Psoas muscle (tissue), 2 donors: ENCODE data around the genes CMPK1 and FOXE3.

DNA sequence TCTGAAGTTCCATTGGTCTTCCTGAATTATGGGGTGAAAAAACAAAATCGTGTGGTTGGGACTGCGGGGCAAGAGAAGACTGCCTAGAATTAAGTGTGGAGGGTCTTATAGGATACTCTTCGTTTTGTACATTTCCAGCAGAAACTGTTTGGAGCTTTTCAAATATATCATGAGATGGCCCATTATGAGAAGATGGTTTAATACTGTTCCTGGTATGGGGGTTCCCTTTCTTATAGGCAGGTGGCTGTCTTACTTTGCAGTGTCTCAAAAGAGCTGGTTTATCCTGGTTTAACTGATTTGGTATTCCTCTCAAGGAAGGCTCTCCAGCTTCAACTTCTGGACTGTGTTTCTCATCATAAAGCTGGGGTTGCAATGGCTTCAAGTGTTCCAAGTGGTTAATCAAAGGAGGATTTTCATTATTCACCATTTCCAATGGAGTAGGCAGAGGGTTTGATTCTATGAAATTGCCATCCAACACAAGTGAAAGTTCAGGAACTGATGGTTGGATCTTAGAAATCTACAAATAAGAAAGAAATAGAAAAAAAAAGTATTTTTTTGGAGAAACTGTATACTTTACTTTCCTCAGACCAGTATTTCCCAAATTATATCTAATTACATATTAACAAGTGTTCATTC lies 33.1 kb downstream of the STIL start:
- PRO-cap, 2 experiments = no peak in any of the 2 experiments

DNA sequence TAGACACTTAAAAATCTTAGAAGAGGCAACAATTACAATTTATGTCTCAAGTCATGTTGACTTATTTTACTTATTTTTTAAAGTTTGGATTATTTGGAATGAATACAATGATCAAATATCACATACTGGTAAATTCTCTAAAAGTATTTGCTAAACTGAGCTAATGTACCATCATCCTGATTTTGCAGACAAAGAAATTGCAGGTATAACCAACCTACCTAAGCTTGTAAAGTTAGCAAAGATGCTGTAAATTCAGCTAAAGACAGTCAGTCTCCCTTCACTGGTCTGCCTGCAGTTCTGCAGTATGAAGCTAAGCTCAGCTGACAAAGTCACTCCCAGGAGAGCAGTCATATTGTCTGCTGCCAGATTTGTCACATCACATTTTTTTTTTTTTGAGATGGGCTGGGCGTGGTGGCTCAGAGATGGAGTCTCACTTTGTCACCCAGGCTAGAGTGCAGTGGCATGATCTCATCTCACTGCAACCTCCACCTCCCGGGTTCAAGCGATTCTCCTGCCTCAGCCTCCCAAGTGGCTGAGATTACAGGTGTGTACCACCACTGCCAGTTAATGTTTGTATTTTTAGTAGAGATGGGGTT lies 8.9 kb upstream of the CMPK1 start:
- PRO-cap, 2 experiments = no peak in any of the 2 experiments

DNA sequence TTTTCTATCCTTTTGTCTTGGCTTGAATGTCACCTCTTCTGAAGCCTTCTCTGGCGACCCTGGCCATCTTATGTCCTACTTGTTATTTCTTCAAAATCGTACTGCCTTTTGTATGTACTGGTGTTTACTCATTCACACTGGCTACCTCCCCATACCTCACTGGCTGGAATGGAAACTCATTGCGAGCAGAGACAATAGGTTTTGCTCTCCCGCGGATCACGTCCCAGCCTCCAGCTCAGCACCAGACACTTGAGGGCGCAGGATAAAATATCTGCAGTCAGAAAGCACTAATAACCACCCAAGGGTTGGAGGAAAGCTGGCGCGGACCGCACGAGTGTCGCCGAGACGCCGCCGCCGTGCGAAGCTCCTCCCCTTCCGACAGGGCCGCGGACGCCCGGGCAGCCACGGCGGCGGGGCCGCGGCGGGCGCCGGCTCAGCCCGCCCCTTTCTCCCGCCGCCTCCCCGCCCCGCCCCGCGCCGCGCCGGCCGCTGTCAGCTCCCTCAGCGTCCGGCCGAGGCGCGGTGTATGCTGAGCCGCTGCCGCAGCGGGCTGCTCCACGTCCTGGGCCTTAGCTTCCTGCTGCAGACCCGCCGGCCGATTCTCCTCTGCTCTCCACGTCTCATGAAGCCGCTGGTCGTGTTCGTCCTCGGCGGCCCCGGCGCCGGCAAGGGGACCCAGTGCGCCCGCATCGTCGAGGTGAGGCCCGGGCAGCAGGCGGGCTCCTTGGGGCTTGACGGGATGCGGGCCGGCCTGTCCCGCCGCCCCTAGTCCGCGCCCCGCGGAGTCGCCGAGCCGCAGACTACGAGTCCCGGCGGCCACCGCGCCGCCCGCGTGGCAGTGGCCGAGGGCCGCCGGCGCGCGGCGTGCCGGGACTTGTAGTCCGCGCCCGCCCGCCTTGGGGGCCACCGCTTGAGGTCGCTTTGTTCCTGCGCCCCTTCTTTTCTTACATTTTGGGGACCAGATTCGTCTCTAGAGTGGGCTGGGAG lies at the start of gene CMPK1:
CMPK1 (plus strand) TSS at position 371 of the 987 bp plus-strand sequence.
- PRO-cap, 2 experiments = peak in 2 of 2 experiments; most common plus-strand start position 372 of the sequence (in 1); most common minus-strand start position 264 of the sequence (in 2)

- PRO-cap, 2 experiments = no peak in any of the 2 experiments
Observed at GRCh38 chr1:47416004-47416646, at the start of gene FOXE3. Gene FOXE3 (plus strand): TSS chr1:47416285.

- PRO-cap, 2 experiments = no peak in any of the 2 experiments
Observed at GRCh38 chr1:47434194-47434708, 3.6 kb upstream of the FOXD2 start.

DNA sequence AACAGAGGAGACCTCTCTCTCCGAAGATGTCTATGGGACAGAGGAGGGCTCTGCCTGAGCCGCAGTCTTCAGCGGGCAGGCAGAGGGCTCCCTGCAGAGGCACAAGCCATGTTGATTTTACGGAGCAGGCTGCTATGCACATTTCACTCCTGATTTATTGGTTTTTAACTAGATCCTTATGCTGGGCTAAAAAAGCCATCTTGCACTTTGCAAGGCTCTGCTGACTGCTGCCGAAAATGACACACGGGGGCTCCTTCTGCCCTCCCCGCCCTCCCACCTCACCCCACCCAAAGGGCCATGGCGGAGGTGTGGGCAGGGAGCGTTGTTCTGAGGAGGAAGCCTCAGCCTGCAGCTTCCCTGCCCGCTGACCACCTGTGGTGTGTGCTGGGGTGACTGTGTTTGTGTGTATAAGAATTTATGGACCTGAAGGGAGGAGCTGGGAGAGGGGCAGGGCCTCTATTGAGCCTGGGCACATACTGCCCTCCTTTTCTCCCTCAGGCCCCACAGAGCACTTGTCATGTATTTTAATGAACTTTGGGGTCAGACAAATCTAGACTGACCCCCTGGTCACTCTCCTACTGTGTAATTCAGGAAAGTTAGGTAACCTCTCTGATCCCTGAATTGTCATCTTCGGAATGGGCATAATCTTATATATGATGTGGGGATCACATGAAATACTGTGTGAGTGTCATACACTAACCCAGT lies 71.3 kb downstream of the FOXD2 start:
- PRO-cap, 2 experiments = no peak in any of the 2 experiments

DNA sequence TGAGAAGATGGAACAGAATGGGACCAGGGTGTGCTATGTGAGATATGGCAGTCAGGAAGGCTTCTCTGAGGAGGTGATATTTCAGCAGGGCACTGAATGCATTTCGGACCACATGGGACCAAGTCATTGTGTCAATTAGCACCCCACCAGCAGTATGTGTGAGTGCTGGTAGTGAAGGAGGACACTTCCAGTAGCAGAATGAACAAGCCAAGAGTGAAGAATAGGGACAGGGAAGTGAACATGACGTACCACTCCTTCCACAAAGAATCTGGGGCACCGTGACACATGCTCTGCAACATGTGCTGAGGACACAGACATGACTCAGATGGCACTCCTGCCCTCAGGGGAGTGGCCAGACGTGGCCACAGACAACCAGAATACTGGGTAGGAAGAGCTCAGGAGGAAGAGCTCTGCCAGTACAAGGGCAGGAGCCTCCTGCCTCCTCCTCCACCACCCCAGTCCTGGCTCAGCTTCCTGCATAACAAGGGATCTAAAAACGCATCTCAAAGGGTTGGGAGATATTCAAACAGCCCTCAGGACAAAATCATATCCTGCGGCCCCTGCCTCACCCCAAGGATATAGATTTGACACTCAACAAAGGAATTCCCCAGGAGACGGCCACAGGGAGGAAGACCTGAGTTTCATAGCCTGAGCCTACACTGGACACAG lies 102.5 kb downstream of the TRABD2B start:
- PRO-cap, 2 experiments = no peak in any of the 2 experiments

DNA sequence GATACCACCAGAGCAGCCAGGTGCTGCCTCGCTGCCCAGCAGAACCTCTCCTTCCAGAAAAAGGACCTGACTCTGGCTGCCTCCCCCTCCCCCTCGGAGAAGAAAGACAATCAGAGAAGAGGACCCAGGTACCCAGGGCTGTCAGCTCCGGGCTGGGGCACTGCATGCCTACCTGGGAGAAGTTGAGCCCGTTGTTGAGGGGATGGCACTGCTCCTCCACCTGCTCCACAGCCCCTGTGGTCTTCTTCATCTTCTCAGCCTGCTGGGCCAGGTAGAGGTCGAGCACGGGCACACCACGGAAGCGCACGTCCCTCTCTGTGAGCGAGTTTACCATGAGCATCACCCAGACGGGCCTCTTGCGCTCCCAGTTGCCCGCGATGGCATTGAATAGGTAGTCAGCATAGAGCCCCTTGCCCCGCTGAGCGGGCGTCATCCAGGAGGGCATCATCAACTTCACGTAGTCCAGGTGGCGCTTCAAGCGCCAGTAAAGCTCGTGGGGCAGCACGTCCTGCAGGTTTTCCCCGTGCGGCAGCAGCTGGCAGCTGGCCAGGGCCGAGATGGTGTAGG lies 3.2 kb downstream of the TRABD2B start:
- PRO-cap, 2 experiments = no peak in any of the 2 experiments

- PRO-cap, 2 experiments = no peak in any of the 2 experiments
Observed at GRCh38 chr1:48377190-48378194, 94.5 kb downstream of the SPATA6 start.

DNA sequence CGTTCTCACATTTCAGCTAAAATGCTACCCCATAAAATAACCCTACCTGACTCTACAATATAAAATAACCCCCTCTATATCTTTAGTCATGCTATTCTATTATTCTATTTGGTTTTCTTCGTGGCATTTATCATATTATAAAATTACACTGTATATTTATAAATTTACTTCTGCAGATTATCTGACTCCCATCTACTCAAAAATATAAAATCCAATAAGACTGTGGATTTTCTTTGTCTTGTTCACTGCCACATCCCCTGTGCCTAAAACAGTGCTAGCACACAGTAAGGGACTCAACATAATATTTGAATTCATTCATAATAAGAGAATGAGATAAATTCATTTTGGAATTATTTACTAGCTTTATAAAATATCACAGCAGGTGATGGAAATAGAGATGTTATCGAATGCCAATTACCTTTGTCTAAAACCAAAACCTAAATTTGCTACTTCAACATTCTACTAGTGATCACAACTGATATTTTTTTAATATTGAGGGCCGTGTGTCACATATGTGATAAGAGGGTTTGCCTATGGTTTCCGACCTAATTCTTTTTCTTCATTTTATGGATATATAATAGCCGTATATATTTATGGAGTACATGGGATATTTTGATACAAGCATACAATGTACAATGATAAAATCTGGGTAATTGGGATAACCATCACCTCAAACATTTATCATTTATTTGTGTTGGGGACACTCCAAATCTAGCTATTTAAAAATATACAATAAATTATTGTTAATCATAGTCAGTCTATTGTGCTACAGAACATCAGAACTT lies 117.2 kb downstream of the FAF1 start:
- PRO-cap, 2 experiments = no peak in any of the 2 experiments

DNA sequence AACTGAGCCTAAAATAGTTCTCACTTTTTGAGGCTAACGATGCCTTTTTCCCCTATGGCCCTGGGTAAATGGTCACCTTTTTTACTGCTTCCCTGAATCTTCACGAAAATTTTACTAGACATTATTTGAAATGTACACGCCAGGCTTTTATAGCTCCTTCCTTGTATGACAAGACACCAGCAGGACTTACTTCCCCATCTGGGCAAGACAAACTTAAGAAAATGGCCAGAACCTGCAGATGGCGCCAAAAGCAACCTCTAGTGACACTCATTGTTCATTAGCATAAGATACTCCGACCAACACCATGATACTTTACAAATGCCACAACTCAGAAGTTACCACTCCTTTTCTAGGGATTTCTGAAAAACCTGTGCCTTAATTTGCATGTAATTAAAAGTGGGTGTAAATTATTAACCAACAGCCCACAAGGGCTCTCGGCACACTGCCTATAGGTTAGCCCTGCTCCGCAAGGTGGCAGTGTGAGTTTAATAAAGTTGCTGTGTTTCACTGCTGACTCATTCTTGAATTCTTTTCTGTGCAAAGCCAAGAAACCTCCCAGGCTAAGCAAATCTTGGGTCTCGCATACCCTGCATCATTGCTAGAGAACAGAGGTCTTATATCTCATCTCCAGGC lies 86.6 kb downstream of the FAF1 start:
- PRO-cap, 2 experiments = no peak in any of the 2 experiments

GRCh38 chr1:50906549-50907459 lies 53.3 kb downstream of the FAF1 start:
- PRO-cap, 2 experiments = no peak in any of the 2 experiments

- PRO-cap, 2 experiments = no peak in any of the 2 experiments
Observed at GRCh38 chr1:50937785-50938586, 22.1 kb downstream of the FAF1 start.

DNA sequence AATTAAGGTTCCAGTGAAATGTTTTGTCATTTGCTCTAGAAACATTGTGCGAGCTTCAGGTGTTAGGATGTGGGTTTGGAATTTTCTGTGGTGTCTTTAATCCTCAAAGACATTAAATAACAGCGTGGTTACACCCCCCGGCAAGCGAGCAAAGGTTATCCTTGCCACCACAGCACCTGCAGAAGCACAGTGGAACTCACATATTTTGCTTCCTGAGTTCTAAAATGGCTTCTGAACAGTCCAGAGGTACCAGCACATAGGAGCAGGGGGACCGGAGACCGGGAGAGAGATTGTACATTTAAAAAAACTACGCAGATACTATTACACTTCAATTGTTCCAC lies 8.7 kb downstream of the CDKN2C start:
- PRO-cap, 2 experiments = no peak in any of the 2 experiments

DNA sequence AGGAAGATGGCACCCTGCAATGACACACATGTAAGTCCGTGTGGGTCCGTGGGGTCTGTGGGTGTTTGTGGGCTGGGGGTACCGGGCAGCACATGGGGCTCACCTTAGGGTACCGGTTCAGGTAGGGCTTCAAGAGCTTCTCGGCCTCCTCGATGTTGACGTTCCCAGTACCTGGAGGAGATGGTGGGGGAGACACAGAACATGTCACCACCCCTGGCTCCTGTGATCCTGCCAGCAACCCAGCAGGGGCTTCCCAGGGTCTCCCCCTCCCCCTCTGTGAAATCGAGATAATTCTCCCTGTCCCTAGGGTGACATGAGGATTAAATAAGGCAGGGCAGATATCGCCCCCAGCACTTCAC lies 28.0 kb downstream of the TTC39A start:
- PRO-cap, 2 experiments = peak in 1 of 2 experiments; most common minus-strand start position 264 of the sequence (in 1)

GRCh38 chr1:51303750-51304257 lies 26.6 kb downstream of the TTC39A start:
- PRO-cap, 2 experiments = no peak in any of the 2 experiments

- PRO-cap, 2 experiments = no peak in any of the 2 experiments
Observed at GRCh38 chr1:51326792-51327398, 3.5 kb downstream of the TTC39A start.

- PRO-cap, 2 experiments = no peak in any of the 2 experiments
Observed at GRCh38 chr1:51336030-51336333, 5.6 kb upstream of the TTC39A start.

GRCh38 chr1:51416221-51416734 lies 85.9 kb upstream of the TTC39A start:
- PRO-cap, 2 experiments = no peak in any of the 2 experiments

DNA sequence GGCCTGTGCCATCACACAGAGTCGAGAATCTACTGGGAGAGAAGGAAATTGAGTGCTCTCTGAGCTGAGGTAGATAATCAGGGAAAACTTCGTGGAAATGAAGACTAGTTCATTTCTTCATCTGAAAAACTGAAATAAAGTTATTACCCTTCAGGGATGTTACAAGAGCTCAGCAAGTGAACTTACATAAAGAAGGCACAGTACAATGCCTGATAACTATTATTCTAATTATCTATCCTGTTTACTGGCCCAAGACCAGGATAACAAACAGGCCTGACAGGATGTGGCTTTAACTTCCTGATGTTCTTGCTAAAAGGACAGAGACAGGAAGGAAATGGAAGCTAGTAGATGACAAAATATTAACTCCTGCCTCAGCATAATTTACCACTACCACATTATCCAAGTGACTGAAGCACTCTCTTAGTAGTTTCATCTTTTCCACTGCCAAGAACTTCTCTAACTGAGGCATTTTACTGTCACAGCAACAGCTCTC lies 85.5 kb downstream of the EPS15 start:
- PRO-cap, 2 experiments = no peak in any of the 2 experiments